ENCODE measurements around a stretch of chr9.

DNA sequence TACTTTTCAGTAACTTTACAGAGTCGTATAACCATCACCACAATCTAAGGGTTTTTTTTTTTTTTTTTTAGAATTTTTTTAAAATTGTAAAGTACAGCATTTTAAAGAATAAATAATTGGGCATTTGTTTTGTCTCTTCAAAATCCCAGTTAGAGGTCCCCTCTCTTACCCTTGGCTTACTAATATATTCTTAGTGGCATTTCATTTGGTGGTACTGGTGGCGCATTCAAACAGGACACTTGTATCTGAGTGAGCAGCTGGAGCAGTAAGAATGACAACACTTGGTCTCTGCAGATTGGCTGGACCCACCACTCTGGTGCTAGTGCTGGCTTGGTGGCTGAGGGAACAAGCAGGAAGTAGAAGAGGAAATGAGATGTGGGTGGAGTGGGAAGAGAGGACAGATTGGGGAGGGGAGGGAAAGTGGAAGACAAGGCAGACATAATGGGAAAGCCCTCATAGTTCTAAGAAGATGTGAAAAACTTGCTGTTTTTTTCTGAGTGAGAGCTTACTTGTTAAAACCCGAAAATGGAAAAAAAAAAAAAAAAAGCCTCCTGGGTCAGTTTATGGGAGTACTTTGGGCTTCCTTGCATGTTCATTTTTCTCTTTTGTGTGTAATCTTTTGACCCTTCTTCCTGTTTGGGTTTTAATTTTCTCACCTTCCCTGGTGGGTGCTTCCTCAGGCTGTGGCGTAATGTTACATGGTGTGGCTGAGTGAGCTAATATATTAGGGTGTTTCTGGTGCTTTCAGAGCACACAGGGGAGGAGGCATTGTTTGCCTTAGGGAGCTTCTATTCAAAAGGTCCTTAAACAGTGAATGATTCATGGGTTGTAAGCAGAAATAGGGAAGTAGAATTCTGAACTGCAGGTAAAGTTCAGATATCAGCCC lies 52.1 kb downstream of the TLE4 start:
- PRO-cap = no peak

GRCh38 chr9:79648829-79650061 lies 77.5 kb downstream of the TLE4 start:
- PRO-cap = no peak

- PRO-cap = no peak
Measured at GRCh38 chr9:79762606-79762896, 190.8 kb downstream of the TLE4 start.

DNA sequence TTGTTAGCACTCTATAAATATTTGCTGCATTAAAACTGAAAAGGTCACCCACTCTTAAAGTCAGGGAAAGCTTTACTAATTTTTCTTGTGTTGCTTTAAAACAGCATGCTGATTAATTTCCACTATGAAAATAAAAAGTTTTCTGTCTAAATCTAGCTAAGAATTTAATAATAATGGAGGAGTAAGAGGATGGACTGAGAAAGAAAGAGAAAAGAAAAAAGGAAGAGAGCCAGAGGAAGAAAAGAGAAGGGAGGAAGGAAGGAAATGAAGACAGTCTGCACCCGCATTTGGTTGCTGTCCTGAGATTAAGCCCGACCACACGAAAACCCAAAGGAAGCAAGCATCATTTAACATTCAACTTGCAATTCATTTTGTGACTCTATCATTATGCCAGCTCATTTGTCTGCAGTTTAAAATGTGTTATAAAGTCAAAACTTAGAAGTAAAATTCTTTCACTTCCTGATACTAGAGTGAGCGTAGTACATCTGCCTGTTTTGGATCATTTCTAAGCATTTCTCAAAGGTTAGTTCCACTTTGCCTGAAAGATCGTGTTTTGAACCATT lies 240.6 kb downstream of the TLE4 start:
- PRO-cap = no peak

DNA sequence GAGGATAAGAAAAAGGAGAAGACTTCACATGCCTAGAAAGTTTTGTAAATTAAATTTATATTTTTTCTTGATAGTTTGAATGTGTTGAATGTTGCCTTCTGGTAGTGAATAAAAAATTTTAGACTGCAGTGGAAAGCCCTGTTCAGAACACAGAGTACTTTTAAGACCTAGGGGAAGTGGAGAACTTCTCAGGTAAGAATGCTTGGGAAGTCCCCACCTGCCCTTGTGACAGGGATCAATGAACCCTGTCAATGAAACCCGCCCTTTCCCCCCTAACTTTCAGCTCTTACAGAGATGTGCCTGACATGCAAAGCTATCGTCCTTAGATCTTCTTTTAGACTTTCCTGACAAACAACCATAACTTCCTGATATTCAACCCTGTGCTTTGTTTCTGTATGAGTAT lies 562.7 kb downstream of the TLE4 start:
- PRO-cap = no peak

DNA sequence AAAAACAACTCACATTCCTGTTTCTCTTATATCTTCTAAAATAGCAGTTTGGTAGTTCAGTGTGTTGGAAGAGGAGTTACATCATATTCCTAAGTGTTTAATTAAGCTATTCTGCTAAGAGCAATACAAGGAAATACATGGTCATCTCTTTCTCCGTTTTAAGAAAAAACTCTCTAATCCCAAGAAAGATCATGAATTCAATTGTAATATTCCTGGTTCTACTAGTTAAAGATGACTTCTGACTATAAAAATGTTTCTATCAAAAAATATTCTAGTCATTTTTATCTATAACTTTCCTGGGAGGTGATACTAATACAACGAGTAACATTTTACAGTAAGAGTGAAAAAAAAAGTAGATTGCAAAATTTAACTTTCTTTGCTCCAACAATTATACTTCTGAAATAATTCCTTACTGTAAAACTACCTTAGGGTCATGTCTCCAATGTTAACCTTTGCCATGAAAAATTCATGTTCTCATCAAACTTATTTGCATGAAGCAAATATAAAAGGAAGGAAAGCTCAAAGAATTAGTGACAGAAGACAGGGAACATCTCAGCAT lies 505.3 kb downstream of the TLE1 start:
- PRO-cap = no peak

- PRO-cap = no peak
Measured at GRCh38 chr9:81274541-81274981, 414.8 kb downstream of the TLE1 start.

DNA sequence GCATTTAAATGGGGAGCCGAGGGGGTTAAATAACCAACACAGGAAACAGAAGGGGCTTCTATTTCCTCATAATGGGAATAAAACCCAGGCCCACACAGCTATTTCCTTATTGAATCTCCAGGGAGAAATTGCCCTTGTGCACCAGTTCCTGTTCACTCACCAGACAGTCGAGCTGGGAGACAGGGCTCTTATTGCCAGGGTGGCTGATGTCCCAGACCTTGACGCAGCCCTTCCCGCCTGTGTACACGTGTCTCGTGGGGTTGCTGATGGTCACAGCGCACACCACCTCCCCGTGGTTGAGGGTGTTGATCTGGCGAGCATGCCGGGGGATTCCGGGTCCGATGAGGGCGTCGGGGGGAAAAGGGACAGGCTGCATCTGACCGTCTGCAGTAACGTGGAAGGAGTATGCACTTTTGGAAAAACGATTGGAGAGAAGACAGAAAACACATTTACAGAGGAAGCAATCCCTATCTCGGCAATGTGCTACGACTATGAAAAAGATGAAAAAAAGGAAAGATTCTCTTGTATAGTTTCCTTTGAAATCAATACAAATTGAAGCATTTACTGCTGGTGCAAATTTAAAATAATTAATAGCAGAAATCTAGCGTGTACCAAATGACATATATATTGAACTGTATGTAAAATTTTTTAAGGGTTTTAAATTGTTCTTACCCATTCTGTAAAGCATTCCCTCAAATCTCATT lies 96.3 kb downstream of the TLE1 start:
- PRO-cap = no peak

- PRO-cap = unidirectional peak, minus-strand start at chr9:81655949
Measured at GRCh38 chr9:81655614-81656485, 33.5 kb downstream of the TLE1 start.

- PRO-cap = no peak
Measured at GRCh38 chr9:81683988-81684621, 5.2 kb downstream of the TLE1 start.

DNA sequence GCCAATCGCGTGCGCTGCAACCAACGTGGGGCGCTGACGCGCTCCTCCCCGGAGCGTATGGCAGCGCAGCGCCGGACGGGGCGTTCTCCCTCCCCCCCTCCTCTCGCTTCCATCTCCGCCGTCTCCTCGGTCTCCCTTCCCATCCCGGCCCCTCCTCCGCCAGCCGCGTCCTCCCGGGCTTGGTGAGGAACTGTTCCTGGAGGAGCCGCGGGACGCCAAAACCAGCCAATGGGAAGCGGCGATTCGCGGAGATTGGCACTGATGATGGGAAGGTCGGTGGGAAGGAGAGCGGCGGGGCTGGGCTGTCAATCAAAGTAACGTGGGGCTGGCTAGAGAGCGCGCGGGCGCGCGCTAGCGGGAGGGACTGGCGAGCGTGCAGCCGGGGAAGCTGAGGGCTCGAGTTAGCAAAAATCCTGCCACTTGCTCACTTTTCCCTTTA lies 360 bp upstream of the TLE1 start:
- PRO-cap = bidirectional peak, plus-strand start at position 332 of the sequence, minus-strand start outside the sequence

DNA sequence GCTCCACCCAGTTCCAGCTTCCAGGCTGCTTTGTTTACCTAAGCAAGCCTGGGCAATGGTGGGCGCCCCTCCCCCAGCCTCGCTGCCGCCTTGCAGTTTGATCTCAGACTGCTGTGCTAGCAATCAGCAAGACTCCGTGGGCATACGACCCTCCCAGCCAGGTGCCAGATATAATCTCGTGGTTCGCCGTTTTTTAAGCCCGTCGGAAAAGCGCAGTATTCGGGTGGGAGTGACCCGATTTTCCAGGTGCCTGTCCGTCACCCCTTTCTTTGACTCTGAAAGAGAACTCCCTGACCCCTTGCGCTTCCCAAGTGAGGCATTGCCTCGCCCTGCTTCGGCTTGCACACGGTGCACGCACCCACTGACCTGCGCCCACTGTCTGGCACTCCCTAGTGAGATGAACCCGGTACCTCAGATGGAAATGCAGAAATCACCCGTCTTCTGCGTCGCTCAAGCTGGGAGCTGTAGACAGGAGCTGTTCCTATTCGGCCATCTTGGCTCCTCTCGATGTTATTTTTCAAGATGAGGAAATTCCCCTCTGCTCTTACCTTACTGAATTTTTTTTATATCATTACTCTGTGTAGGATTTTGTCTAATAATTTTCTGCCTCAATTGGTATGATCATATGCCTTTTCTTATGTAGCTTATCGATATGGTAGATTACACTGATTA lies 287.9 kb downstream of the RASEF start:
- PRO-cap = no peak

GRCh38 chr9:83228670-83229065 lies 165.7 kb upstream of the RASEF start:
- PRO-cap = no peak

DNA sequence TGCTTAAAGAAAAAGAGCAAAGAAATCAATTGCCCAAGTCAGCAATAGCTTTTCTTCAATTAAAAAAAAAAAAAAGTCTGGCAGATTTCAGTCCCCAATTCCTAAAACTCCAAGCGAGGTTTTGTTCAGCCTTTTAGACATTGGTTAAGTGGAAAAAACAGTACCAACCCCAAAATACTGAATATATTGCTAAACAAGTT lies 142.6 kb downstream of the FRMD3 start:
- PRO-cap = no peak

- PRO-cap = no peak
Measured at GRCh38 chr9:83554220-83554782, 16.1 kb upstream of the FRMD3 start.

DNA sequence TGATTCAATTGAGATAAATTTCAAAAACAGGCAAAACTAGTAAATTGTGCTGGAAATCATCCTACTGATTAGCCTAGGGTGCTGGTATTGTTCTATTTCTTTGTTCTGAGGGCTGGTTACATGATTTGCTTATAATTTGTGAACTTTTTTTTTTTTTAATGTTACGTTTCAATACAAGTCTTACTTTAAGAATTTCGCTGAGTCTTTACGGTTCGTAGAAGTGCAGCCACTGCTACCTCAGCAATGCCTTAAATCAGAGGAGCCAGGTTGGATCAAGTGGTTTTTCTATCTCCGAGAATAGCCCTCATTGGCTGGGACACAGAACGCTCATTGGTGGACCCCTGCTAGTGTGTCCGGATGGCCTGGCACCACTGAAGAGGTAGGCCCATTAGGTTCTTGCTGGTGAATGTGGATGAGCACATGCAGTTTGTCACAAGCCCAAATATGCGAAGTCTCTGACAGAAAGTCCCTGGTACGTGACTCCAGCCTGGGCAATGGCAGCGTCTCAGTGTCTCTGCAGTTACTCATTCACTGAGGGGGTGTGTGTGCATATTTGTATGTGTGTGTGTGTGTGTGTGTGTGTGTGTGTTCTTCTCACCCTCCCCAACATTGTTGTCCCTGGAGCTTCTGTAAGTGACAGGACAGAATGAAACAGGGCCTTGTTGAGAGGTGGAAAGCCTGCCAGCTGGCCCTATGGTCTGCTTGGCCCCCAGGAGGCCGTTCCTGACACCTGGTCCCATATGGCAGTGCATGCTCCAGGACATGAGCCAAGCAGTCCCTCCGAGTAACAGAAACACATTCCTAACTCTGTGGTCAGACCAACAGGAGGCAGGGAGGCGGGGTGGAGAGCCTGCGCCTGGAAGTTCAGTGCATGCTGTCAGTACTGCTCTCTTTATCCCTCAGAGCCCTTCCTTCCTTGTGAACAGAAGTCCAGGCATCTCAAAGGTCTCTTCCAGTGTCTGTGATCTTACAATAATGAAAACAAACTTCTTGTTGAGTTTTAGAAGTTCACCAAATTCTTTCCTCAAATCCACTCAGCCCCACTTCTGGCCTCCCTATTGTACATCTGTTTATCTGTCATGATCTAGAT lies 170.0 kb downstream of the SLC28A3 start:
- PRO-cap = no peak

GRCh38 chr9:85527496-85528222 lies 214.1 kb downstream of the AGTPBP1 start:
- PRO-cap = no peak

- PRO-cap = no peak
Measured at GRCh38 chr9:85528540-85528941, 213.2 kb downstream of the AGTPBP1 start.

DNA sequence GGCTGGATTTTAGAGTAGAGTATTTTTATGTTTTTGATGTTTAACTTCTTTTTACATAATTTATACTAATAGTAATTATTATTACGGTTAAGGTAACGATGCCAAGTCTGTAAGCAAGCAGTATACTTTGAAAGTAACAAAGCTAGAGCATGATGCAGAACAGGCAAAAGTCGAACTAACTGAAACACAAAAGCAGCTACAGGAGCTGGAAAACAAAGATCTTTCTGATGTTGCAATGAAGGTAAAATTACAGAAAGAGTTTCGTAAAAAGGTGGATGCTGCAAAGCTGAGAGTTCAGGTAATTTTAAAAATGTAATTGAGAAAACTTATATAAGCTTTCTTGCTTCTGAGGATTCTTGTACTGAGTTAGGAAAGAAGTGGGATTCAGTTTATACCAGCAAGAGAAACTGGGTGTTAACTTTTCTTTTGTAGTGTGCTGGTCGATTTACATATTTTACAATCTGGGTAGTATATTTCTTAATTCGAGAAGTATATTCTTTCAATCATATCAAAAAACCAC lies 95.1 kb upstream of the NAA35 start:
- PRO-cap = no peak

GRCh38 chr9:85965706-85966456 lies 24.9 kb downstream of the NAA35 start:
- PRO-cap = no peak

All from left lung (tissue), 1 donor.